ReNcell CX (cell line): Measurements from ENCODE around the gene H3Y2.

GRCh38 chr5:16178739-16179486, 678 bp downstream of the MARCHF11 start:
- PRO-cap = no peak

DNA sequence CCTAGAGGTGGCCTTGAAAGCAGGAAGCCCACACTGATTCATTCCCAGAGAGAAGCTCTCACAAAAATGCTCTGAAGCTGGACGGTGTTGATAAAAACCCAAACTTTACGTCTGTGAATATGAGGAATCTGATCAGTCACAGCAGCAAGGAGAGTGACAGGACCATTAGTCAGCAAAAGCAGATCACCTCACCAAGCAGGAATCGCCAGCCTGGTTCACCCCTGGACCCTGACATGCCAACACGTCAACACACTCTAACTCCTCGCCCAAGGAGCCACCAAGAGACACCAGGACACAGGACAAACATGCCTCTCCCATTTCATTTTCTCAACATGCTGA, 70.7 kb upstream of the ZNF622 start:
- PRO-cap = no peak

DNA sequence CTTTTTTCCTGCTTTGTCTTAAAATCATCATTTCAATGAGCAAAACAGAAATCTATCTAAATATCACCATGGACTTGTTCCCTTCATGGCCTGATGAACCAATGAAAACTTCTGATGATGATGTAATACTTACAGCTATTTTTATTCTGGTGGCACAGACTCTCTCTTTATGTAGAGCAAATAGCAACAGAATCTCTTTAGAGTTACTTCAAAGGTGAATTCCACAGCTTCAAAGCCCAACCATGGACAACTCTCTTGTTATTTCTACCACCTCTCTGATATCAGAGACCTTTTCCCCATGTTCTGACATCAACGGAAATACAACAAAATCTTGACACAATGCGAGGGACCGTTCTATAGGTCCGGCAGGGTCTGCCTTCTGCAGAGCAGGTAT, 70.1 kb downstream of the RETREG1 start:
- PRO-cap = no peak

GRCh38 chr5:16667176-16667568, 50.4 kb upstream of the RETREG1 start:
- PRO-cap = no peak

DNA sequence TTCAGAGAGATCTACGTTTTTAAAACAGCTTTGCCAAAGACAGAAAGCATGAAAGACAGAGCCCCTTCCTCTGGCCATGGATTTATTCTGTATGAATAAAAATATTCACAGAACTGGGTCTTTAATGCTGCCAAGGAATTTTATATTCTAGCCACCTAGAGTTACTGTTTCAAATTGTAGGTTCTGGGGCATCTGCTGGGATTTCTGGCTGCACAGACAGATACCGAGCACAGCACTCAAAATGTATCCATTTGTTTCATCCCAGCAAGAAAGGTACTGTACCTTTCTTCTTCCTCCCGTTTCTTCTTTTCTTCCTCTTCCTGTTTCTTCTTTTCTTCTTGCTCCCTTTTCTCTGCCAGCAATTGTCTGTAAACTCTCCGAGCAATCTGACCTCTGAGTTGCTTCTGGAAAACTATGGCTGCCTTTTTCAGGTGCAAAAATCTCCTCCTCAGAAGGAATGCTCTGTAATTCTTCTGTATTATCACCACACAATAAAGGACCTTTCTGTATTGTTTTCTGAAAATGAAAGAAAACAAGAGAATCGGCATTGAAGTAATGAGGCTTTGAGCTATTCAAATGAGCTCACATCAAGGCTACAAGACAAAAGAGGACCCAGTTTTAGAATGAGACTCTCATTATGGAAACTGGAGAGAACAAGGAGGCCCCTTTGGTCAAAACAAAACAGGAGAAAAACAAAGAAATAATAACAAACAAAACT, 86.0 kb upstream of the RETREG1 start:
- PRO-cap = no peak

GRCh38 chr5:16871679-16872205, 64.3 kb downstream of the MYO10 start:
- PRO-cap = no peak

DNA sequence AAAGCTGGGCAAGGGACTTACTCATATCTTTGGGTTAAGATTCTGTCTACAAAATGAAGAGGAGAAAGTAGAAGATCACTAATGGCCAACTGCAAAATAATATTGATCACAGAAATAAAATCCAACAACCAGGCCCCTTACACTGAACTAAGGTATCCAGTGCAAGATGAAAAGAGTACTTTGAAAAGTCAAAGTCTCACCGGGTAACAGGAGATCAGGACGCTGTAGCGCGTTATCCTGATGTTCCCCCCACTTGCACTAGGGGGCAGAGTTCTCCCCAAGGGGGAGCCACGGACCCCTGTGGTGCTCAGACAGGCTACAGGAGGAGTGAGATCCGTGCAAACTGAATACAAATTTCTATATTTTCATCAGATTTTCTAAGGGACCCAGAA, 2.1 kb downstream of the MYO10 start:
- PRO-cap = no peak

DNA sequence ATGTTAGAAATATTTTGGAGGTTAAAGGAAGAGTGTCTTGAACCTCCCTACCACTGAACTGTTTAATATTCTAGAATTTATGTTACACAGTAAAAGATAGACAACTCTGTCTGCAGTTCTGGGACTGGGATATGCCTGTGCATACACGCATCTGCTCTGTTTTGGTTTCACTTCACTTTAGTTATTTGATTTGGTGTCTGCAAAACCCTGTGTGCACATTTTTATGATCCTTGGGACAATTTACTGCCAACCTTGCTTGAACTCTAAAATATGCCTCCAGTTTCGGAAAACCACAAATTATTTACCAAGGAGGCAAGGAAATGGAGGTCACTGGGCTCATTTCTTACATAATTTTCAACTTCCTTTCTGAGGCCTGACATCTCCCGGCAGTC, 55.2 kb downstream of the H3Y2 start:
- PRO-cap = no peak

GRCh38 chr5:17491831-17492190, at the start of gene H3Y2:
TSS of gene H3Y2 (minus strand) at chr5:17492076.
- PRO-cap = no peak

GRCh38 chr5:18673939-18674825, 1018.5 kb upstream of the H3Y1 start:
- PRO-cap = no peak

- PRO-cap = no peak
Measured at GRCh38 chr5:19666751-19667002, 321.3 kb downstream of the CDH18 start.

DNA sequence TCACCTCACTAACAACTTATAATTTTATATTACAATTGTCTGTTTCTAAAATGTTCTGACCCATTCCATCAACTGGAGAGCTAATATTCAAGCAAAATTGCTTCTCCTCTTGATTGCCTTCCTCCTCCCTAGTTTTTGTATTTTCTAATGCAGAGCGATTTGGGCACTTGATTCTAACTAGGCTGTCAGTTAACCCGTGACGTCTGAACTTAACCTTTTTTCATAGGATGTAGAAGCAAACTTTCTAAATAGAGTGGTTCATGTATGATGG, 139.2 kb downstream of the CDH12 start:
- PRO-cap = no peak

- PRO-cap = no peak
Measured at GRCh38 chr5:25190437-25191062, 545.8 kb upstream of the CDH10 start.

DNA sequence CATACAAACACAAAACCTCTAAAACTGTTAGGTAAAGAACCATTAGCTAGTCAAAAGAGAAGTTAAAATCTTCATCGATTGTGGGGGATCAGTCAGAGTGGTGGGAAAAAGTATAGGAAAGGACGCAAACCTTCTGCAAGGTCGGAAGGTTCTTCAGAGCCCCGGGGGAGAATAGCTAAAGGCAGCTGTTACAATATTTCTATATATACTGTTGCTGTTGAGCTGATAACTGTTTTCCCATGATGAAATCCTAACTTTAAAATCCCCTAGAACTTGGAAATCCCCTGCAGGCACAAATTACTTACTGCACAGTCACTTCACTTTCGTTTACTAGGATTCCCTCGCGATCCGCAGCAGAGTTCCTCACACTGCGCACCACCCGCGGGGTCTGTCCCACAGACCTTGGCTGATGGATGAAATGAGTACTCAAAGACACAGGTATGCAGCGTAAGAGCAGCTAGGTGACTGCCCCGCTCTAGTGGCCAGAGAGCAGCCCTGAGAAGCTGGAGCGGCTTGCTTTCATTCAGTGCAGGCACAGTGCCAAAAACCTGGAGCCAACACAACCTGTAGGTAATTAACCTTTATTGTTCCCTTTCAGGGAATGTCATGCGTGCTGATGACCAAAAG, 191.4 kb downstream of the CDH9 start:
- PRO-cap = no peak

GRCh38 chr5:28808878-28809614, 1770.7 kb upstream of the CDH9 start:
- PRO-cap = no peak

DNA sequence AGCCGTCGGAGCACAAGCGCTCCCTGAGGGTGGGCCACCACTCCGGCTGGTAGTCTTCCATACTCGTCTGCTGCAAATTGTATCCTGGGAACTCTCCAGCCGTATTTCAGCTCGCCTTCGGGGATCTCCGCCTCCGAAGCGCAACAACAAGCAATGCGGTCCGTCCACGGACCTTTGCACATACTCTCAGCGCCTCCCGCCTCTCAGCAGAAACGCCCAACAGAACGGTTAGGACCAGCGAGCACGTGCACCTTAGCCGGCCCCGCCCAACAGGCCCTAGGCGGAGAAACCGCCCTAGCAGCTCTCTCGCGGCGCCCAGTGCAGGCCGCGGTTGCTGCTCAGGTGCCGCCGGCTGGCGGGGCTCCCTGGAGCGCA, 1889.0 kb upstream of the CDH9 start:
- PRO-cap = no peak

- PRO-cap = no peak
Measured at GRCh38 chr5:31937118-31938145, 236.7 kb downstream of the GOLPH3 start.

DNA sequence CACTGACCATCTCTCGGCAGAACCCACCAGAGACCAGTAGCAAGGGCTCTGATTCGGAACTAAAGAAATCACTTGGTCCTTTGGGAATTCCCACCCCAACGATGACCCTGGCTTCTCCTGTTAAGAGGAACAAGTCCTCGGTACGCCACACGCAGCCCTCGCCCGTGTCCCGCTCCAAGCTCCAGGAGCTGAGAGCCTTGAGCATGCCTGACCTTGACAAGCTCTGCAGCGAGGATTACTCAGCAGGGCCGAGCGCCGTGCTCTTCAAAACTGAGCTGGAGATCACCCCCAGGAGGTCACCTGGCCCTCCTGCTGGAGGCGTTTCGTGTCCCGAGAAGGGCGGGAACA, 83.4 kb downstream of the GOLPH3 start:
- PRO-cap = no peak

GRCh38 chr5:32170568-32171182, 3.4 kb downstream of the GOLPH3 start:
- PRO-cap = no peak

DNA sequence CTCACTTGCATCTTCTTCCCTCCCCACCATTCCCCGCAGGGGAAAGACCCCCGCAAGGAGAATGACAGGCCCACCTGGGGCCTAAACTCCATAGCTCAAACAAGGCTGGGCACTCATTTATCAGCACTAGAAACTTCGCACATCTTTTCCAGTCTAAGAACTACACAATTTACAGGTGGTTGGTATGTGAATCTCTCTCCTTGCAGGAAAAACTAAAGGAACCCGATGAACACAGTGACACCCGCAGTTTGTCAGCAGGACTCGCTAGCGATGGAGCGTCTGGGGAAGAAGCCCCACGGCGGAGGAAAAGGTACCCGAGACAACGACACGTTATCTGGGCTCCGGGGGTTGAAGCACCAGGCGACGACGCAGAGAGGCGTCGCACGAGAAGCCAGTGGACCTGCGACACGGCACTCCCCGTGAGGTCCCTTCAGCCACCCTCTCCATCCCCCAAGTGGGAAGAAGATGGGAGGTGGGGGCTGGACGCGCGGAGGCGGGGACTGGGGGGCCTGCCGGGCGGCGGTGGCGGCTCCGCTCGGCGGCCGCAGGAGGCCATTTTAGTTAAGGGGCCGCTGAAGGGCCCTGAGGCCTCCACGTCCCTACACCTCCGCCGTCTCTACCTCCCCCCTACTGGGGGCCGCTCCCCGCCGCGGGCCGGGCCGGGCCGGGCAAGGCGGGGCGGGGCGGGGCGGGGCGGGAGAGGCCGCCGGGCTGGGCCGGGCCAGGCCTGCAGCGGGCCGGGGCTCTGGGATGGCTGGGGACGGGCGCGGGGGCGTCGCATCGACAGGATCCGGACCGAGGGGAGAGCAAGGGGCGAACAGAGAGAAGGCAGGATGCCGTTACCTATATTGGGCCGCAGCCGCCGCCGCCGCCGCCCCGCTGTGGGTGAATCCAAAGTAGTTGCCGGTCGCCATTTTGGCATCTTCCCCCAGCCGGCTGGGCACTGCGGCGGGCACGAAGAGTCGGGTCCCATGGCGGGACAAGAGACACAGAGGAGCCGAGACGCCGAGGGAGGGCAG, 845 bp downstream of the ZFR start:
- PRO-cap = bidirectional peak, plus-strand start at position 497 of the sequence, minus-strand start at position 450 of the sequence; bidirectional peak, plus-strand start at position 705 of the sequence, minus-strand start at position 626 of the sequence